Renal cortical epithelial cell (primary cell): Measurements from ENCODE around the gene ATP6V1D.

DNA sequence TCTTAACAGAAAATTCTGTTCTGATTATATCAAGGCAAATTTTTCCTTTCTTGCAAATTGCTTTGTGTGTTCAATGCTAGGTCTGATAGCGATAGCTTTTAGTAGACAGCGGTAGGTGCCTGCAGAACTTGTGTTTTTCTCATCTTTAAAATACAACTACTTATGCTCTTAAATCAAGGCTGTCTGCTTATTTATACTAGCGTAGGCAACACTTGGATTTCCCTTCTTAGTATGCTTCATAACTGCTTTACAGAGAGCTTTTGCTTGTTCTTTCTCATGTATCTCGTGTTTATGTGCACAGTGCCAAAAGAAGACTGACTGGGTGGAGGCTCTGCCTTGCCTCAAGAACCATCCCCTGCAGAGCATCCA is 8.1 kb upstream of the GARIN2 start:
- RRBS: no CpG with 5 or more reads among the region's 4 CpGs

- RRBS: 2% methylated on average over 11 of the region's 56 CpGs
Observed at GRCh38 chr14:67359275-67360135, at the start of gene ATP6V1D. ATP6V1D (minus strand) TSS chr14:67359804.

GRCh38 chr14:67457697-67458245 is 30.8 kb downstream of the TMEM229B start:
- RRBS: no CpG with 5 or more reads among the region's 7 CpGs

DNA sequence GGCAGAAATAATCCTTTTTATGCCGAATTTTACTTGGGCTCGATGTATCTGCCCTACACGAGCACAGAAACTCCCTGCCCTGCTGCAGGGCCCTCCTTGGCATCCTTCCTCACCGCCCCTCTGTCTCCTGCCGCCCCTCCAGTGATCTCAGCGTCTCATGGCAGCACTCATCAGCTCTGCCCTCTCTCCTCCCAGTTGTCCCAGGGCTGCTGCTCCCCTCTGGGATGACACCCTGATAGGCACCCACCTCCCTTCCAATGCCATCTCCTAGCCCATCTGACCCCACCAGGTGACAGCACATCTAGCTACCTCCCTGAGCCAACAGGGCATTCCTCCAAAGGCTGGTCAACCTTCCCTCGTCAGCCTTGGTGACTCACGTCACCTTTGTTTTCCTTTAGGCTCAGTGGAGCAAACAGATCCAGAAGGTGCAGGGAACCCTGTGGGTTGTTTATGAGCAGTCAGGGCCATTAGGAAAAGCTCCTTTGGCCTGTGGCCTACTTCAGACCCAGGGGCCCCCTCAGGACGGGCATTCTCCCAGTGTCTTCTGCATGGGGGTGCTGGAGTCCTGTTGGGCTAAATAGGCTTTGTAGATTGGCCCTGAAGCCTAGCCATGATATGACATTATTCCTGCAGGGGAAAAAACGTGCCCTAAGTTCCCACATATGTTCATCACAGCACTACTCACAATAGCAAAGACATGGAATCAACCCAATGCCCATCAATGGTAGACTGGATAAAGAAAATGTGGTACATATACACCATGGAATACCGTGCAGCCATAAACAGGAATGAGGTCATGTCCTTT is 32.4 kb downstream of the PIGH start:
- RRBS: no CpG with 5 or more reads among the region's 11 CpGs

GRCh38 chr14:67645177-67645756 is 25.5 kb downstream of the ARG2 start:
- RRBS: no CpG with 5 or more reads among the region's 6 CpGs

DNA sequence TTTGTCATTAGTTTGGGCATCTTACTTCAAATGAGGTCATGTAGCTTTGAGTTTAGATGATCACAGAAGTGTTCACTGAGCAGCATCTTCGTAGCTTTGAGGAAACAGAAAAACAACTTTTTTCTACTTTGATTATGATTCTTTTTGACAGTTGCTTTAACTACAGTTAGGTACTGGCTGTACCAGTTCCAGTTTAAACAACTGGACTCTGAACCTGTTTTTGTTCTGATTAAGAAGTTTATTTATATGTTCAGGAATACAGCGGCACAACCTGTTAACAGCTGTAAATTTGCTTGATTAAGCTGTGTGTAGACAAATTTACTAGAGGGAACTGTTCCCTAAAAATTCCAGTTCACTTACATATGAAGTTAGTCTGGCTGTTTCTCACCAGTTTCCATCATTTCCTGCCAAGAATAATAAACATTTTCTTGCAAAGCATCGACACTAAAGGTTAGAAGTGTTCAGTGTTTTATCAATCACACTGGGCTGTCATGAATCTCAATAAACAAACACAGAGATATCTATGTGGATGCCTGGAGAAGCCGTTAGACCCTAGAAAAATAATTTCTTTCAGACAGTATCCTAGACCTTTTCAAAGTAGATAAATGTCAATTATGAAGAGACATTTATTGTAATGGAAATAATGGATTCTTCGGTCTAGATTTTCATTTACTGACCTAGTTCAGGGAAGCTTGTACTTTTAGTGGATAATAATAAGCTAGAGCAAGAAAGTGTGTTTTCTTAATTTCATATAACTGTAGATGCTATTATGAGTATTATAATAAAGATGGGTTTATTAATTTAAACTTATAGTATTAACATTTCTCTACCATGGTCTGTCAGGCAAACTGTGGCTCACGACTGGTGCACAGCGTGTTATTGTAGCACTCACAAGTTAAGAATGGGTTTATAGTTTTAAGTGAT is 192.2 kb downstream of the RAD51B start:
- RRBS: no CpG with 5 or more reads among the region's 7 CpGs

GRCh38 chr14:68103646-68104320 is 284.2 kb downstream of the RAD51B start:
- RRBS: no CpG with 5 or more reads among the region's 4 CpGs

GRCh38 chr14:68145070-68145465 is 325.5 kb downstream of the RAD51B start:
- RRBS: no CpG with 5 or more reads among the region's 2 CpGs

GRCh38 chr14:68195259-68195607 is 375.7 kb downstream of the RAD51B start:
- RRBS: no CpG with 5 or more reads among the region's 1 CpG

GRCh38 chr14:68253977-68254335 is 434.4 kb downstream of the RAD51B start:
- RRBS: no CpG with 5 or more reads among the region's 1 CpG

DNA sequence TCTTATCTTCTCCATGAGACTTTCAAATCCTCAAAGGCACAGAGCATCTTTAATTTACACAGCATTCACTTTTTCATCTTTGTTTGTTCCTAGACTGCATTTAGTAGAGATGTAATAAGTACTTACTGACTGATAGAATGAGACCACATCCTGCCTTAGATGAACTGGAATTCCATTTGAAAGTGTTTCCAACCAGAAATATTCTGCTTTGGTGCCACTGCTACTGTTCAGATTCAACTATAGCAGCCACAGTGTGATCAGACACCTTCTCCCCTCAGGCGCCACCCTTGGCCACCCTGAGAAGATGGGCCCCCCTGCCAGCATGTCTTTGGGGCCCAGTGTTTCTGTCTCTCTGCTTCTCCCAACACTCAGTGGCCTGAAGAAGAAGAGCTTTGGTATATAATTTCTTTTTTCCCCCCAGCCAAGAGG is 449.1 kb downstream of the RAD51B start:
- RRBS: no CpG with 5 or more reads among the region's 1 CpG

DNA sequence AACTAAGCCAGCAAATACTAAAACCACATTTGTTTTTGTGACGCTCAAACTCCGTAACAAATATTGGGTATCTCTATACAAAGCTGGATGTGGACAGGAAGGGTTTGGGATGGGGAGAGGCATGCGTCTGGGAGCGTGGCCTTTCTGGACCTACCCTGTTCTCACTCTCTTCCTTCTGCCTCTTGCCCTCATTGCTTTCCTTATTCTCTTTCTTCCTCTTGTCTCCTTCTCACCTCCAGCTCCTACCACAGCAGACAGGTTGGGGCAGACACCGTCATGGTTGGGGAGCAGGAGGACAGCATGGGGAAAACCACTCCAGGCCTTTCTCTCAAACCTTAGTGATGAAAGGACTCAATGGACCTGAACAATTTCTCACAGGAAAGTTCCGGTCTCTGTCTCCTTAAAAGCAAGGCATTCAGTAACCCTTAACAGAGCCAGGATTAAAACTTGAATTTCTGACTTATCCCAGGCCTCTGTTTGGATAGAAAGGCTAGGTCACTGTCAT is 465.3 kb downstream of the RAD51B start:
- RRBS: no CpG with 5 or more reads among the region's 6 CpGs

DNA sequence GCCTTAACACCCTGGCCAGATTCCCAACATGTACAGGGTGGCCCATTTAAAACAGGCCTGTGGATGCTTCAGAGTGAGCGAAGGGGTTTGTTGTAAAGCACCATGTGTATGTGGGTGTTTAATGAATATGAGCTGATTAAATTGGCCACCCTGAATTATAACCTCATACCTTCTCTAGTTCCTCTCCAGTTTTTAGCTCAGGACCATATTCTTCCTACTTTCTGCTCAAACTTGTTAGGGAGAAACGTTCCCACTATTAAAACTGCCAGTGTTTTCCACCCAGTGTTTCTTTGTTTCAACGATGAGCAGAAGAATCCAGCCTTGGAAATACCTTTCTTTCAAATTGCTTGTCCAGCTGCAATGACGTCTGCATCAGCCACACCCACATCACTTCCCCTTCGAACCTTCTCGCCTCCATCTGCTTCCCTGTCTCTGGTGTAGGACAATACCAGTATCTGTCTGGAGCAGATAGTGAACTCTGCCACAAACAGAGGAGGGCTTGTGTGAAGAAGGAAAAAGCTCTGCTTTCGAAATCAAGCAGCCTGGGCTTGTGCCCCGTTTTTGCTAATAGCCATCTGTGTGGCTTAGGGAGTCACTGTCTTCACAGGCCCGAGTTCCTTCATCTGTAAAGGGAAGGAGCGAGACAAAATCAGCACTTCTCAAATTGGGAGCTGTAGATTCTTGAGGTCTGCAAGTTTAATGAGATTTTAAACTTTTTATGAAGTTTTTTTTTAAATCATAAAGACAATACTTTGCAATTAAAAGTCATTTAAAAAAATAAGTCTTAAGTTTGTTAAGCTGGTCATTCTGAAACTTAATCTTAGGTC is 415.5 kb downstream of the ZFP36L1 start:
- RRBS: no CpG with 5 or more reads among the region's 10 CpGs

- RRBS: no CpG with 5 or more reads among the region's 5 CpGs
Observed at GRCh38 chr14:68451832-68452522, 340.9 kb downstream of the ZFP36L1 start.

DNA sequence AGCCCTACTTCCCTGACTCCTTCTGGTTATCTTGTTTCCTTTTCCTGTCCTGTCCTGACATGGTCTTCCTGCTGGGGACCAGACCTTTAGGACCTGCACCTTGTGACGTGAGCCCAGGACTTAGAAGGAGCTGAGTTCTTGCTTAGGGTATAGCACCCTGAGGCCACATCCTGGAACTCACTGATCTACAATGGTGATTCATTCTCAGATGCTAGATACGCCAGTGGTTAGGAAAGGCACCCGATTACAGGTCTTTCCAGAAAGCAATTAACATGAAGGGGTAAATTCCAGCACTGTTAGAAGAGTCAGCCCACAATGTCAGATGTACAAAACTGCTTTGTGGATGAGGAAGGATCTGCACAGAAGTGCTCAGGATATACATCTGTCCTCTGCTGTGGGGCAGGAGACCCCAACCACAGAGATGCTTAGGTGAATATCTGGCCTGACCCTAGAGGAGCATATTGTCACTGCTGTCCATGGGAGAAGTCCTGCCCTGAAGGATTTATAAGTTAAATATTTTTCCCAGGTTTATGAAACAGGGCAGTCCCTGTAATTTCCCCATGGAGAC is 324.1 kb downstream of the ZFP36L1 start:
- RRBS: no CpG with 5 or more reads among the region's 3 CpGs

GRCh38 chr14:68471027-68471980 is 321.6 kb downstream of the ZFP36L1 start:
- RRBS: 93% methylated on average over 3 of the region's 12 CpGs

- RRBS: no CpG with 5 or more reads among the region's 10 CpGs
Observed at GRCh38 chr14:68501701-68502267, 291.1 kb downstream of the ZFP36L1 start.

DNA sequence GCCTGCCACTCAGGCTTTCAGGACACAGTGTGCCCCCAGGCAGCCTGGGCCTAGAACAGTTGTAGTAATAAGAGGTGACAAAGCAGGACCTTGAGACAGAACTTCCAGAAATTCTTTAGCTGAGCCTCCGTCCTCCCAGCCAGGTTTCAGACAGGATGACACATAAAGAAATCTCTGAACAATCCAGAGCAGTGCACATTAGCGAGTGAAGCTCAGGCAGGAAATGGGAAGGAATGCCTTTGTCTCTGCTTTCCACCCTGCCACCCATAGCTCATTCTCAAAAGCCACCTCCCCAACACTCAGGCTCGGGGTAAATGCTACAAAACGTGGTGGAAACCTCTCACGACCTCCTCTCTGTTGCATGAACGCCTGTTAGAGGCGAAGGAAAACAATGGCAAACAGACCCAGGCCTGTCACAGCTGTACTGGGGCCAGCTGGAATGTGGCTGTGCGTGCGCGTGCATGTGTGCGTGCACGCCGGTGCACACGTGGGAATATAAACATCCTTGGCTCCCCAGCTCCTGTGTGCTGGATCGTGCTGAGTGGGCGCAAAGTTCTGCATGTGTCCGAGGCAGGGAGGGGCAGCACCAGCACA is 286.7 kb downstream of the ZFP36L1 start:
- RRBS: no CpG with 5 or more reads among the region's 17 CpGs

- RRBS: no CpG with 5 or more reads among the region's 10 CpGs
Observed at GRCh38 chr14:68539017-68539964, 253.6 kb downstream of the ZFP36L1 start.